ENCODE data around the gene TSPAN33.

DNA sequence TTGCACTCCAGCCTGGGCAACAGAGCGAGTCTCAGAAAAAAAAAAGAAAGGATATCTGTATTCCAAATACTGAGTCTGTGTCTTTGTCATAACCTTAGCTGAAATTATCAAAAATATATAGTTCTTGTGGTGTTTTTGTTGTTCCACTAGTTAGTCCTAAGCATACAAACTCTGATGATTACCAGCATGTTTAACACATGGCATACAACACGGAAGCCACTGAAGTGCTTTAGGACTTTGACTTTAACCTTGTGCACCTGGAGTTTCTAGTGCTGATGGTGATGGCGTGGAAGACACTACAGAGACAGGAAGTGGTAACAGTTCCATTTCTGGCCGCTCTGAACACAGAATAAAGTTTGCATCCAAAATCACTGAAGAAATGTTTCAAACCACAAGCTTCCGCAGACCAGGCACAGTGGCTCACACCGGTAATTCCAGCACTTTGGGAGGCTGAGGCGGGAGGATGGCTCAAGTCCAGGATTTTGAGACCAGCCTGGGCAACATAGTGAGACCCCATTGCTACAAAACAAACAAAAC lies 40.3 kb upstream of the TNPO3 start:
- PRO-cap: no peak
- RAMPAGE, long total RNA, 5 experiments: no peak in any of the 5 experiments
- RRBS: no CpG with 5 or more reads among the region's 7 CpGs

DNA sequence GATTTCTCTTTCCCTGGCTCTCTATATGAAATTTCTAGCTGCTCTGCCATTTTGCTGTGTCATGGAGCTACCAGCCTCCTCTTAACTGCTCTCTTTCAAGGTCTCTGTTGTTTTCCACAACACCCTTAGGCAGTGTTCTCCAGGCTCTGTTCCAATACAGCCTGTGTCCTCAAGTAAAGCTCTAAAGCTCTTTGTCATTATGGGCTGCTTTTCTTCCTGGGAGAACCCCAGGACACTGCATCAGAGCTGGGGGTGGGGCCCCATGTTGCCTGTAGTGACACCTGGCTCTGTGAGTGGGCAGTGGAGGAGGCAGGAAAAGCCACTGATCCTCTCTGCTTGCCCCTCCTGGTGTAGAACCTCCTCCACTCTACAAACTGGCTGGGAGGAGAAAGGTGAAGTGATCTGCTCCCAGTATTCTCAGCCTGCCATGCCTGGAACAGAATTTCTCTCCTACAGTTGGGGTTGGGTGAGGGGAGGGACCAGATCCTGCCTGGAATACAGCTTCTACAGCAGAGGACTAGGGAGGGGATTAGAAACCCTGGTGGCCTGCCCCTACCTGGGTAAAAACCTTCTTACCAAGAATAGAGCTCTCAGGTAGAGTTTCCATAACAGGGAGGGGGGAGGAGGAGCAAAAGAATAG lies 33.8 kb upstream of the TSPAN33 start:
- PRO-cap: no peak
- RAMPAGE, long total RNA, 5 experiments: no peak in any of the 5 experiments

DNA sequence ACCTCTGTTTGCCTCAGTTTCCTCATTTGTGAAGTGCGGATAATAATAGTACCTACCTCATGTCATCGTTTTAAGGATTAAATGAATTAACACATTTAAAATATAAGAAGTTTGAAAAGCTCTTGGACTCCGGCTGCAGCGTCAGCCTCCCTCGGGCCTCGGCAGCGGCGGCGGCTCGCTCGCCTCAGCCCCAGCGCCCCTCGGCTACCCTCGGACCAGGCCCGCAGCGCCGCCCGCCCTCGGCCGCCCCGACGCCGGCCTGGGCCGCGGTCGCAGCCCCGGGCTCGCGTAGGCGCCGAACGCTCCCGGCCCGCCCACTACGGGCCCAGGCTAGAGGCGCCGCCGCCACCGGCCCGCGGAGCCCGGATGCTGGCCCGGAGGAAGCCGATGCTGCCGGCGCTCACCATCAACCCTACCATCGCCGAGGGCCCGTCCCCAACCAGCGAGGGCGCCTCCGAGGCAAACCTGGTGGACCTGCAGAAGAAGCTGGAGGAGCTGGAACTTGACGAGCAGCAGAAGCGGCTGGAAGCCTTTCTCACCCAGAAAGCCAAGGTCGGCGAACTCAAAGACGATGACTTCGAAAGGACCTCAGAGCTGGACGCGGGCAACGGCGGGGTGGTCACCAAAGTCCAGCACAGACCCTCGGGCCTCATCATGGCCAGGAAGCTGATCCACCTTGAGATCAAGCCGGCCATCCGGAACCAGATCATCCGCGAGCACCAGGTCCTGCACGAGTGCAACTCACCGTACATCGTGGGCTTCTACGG lies 18.2 kb upstream of the TSPAN33 start:
- PRO-cap: no peak
- RAMPAGE, long total RNA, 5 experiments: no peak in any of the 5 experiments
- RRBS: 46% methylated on average over 7 of the region's 71 CpGs

DNA sequence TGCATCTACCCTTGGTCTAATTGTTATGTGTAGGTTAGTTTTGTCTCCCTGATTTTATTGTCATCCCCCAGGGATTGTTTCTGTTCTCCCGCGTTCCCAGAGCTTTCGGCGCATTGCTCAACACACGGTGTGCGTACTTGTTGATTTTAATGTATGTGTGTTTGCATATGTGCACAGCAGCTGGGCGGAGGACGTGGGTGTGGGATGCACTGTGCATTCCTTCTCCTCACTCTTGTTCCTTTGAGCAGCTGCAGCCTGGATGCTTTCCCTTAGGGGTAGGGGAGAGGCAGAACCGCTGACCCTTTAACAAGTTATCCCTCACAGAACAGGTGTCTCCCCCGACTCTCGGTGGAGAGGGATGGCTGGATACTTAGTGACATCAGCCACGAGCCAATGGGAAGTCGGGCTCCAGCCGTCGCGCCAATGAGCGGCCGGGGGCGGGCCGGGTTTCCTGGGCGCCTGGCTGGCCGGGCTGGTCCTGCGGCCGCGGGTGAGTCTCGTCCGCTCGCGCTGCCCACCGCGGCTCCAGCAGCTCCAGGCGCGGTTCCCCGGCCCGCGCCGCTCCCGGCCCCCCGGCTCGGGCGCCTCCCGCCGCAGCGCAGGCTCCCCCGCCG lies at the start of gene TSPAN33:
TSPAN33 (plus strand) TSS at position 452 of the 614 bp plus-strand sequence.
- PRO-cap: unidirectional peak, plus-strand start at position 500 of the sequence
- RAMPAGE, long total RNA, 5 experiments: no peak in any of the 5 experiments
- RRBS: no CpG with 5 or more reads among the region's 46 CpGs

DNA sequence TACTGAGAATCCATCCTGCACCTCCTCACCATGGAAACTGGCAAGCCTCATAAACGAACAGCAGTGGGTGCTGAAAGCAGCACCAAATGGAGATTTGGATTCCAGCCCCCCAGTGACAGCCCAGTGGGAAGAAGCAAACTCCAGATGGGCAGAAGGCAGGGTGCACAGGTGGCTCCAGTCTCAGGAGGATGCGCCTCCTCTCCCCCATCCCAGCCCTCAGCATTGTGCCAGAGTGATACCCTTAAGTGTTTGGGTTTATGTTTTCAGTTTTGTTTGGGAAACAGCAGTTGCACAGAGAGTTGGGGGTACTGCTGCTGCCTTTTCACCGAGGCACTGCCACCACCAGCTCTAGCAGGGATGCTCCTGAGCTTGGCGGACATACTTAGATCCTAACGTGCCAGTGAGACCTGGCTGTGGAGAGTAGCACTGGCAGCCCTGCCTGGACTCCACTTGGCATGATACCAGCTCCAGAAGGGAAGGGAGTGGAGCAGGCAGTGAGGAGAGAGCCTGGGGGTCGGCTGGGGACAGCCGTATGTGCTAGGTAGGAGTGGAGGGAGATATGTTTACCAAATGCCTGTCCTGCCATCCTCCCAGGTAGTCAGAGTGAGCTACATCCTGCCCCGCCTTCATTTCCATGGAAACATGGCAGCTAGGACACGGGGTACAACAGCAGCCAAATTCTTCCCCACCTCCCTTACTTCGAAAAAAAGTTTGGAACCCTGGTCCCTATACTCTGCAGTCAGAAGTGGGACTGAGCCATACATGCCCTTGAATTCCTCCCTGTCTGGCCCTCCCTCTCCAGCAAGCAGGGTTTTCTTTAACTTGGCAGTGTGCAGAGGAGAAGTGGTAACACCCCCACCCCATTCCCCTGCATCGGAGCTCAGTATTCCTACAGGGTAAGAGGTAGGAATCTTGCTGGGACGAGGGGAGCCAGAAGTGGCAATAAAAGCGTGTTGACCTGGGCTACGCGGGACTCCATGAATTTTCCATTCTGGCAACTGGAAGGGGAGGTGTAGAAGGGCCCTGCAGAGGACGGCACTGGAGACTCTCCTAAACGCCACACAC lies 20.2 kb upstream of the SMO start:
- PRO-cap: no peak
- RAMPAGE, long total RNA, 5 experiments: start-site peak on the plus strand in 2 of 5 experiments, centred at positions 33 to 736 of the sequence, 6 to 9 reads per replicate
- RRBS: no CpG with 5 or more reads among the region's 17 CpGs

GRCh38 chr7:129345363-129345948 lies 88.8 kb upstream of the STRIP2 start:
- PRO-cap: no peak
- RAMPAGE, long total RNA, 5 experiments: start-site peak on the plus strand in 1 of 5 experiments, at chr7:129345558-129345711 at its widest, 12 reads per replicate
- RRBS: no CpG with 5 or more reads among the region's 3 CpGs

DNA sequence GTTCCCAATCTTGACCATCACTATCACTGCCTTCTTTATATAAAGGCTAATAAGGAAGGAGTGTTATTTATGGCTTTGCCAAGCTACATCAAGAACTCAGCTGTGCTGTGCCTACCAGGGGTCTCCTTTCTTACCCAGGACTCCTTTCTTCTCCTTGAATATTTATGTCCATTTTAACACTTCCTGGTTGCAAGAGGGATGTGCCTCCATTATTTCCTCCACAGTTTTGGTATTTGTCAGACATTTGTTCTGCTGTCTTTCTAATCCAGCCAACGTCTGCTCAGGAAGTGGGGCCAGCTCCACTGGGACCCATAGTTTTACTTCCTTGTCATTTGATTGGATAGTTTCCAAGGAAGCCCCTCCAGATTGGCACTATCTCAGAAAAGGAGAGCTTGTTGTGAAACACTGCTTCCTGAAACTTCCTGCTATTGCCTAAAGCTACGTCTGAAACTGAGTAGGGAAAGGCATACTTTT lies 6.7 kb upstream of the STRIP2 start:
- PRO-cap: no peak
- RAMPAGE, long total RNA, 5 experiments: start-site peak on the plus strand in 1 of 5 experiments, centred at position 322 of the sequence, 10 reads per replicate
- RRBS: no CpG with 5 or more reads among the region's 2 CpGs

DNA sequence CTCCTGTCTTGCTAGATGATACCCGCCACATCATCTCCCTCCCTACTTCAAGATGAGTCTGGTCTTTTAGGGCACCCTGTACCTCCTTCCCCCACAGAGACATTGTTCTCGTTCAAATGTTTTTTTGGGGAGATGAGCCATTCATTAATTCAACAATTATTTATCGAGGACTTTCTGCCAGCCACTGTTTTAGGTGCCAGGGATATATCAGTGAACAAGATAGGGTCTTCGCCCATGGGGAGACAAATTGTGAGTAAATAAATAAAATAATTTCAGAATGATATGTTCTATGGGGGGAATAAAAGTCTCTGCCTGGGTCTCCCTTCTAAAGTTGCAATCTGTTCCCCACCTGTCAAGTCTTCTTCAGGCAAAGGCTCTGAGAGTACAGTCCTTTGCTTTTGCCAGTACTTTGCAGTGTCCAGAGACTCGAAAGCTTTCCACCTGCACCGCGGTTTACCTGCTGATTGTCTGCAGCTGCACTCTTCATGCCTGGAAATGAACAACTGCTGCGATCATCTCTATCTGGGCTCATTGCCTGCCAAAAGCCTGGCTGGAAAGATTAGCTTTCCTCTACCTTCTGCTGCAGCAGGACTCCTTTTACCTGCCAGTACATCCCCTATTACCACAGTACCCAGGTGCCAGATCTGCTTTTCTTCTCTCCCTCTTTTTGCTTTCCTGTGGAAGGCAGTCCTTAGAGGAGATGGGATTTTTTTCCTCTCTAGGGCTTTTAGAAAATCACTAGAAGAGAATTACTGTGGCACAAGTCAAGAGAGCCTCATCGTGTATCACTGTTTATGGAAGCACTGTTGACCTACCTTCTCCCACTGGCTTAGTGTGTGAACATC lies 2.0 kb downstream of the STRIP2 start:
- PRO-cap: no peak
- RAMPAGE, long total RNA, 5 experiments: no peak in any of the 5 experiments
- RRBS: no CpG with 5 or more reads among the region's 9 CpGs

GRCh38 chr7:129569663-129570155 lies 41.8 kb upstream of the NRF1 start:
- PRO-cap: no peak
- RAMPAGE, long total RNA, 5 experiments: no peak in any of the 5 experiments
- RRBS: no CpG with 5 or more reads among the region's 3 CpGs

DNA sequence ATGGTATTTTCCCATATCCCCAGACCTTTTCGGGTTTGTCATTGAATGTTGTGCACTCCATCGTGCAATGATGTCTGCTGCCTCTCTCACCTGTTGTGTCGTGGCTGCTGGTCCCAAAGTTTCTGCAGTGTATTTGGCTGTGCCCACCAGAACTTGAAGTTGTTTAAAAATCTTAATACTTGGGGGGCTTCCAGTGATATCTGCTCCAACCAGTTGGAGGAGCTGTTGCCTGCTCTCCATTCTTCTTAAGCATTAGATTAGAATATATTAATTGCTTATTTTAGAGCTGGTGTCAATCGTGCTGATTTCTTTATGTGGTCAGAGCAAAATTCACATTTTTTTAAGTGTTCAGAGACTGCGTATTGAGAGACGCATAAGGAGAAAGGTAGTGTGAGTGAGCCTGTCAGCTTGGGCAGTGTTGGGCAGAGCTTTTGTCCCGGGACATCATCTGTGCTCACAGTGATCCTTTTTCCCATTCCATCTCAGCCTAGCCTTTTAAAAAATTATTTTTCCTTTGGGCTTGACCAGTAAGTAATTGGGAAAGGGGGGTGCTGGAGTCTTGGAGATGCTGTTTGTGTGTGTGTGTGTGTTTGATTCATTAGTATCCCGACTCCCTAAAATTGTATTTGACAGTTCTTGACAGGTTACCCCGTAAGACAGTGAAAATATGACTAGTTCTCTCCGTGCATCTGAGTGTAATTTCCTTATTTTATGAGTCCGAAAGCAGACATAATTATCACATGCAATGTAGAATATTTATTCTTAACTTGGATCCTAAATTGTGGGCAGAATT lies 1.4 kb downstream of the NRF1 start:
- PRO-cap: no peak
- RAMPAGE, long total RNA, 5 experiments: no peak in any of the 5 experiments
- RRBS: no CpG with 5 or more reads among the region's 11 CpGs

DNA sequence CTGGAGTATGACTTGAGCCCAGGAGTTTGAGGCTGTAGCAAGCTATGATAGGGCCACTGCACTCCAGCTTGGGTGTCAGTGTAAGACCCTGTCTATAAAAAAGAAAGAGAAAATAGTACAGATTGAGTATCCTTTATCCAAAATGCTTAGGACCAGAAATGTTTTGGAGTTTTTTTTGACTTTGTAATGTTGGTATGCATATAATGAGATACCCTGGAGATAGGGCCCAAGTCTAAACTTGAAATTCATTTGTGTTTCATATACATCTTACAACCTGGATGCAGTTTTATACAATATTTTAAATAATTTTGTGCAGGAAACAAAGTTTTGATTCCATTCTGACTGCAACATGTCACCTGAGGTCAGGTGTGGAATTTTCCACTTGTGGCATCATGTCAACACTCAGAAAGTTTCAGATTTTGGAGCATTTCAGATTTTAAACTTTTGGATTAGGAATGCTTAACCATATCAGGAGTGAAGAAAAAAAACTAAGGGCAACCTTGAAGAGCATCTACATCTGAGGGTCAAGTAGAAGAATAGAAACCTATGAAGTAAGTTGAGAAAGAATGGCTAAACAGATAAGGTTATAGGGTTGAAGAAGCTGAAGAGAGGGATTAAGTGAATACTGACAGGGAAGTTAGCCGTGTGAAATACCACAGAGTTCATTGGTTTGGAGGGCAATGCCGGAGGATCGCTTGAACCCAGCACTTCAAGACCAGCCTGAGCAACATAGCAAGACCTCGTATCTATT lies 7.3 kb downstream of the NRF1 start:
- PRO-cap: no peak
- RAMPAGE, long total RNA, 5 experiments: start-site peak on the plus strand in 1 of 5 experiments, centred at position 367 of the sequence, 13 reads per replicate
- RRBS: no CpG with 5 or more reads among the region's 4 CpGs

DNA sequence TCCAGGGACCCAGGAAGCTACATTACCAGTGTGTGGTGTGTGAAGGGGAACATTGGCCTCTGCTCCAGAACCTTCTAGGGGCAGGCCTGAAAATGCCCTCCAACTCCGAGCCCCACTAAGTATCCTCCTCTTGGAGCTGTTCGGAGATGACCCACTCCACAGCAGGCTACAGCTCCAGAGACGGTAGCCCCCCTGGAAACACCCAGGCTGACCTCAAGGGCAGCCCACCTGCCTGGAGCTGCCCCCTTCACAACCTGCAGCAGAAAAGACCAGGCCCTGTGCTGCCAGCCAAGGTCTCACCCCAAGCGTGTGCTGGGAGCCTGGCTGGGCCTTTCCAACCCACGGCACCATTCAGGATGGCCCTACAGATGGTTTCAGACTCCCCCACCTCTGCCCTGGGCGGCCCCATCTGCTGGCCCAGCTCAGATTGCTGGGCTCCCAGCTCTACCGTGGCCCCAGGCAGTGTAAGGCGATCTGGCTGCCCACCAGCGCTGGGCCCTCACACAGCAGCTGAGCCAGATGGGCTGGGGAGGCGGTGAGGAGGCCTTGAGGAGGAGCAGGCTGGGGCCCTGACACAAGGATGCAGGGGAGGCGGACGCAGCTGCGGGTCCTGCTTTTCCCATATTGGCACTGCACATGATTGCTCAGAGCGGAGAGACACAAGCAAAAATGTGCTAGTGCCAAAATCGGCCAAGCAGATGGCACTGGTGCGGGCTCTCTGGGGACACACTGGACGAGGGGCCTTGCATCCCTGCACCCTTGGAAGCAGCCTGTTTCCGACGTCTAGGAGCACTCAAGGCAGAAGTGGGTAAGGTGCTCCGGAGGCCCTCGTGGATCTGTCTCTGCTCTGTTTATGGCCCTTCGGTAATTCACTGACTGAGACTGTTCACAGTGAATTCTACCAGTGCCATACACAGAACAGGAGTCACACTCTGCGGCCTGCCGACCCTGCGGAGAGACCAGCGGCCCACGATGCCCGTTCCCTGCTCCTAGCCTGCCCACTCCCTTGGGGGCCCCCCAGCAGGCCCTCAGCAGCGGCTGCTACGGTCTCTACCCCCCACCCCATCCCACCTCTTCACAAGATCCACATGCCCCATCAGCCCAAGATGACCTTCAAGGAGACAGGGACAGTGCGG lies 162.9 kb downstream of the NRF1 start:
- PRO-cap: no peak
- RAMPAGE, long total RNA, 5 experiments: no peak in any of the 5 experiments
- RRBS: no CpG with 5 or more reads among the region's 31 CpGs

- PRO-cap: no peak
- RAMPAGE, long total RNA, 5 experiments: no peak in any of the 5 experiments
- RRBS: 2% methylated on average over 45 of the region's 81 CpGs
Measured at GRCh38 chr7:129781278-129782375, 170.1 kb downstream of the NRF1 start.

DNA sequence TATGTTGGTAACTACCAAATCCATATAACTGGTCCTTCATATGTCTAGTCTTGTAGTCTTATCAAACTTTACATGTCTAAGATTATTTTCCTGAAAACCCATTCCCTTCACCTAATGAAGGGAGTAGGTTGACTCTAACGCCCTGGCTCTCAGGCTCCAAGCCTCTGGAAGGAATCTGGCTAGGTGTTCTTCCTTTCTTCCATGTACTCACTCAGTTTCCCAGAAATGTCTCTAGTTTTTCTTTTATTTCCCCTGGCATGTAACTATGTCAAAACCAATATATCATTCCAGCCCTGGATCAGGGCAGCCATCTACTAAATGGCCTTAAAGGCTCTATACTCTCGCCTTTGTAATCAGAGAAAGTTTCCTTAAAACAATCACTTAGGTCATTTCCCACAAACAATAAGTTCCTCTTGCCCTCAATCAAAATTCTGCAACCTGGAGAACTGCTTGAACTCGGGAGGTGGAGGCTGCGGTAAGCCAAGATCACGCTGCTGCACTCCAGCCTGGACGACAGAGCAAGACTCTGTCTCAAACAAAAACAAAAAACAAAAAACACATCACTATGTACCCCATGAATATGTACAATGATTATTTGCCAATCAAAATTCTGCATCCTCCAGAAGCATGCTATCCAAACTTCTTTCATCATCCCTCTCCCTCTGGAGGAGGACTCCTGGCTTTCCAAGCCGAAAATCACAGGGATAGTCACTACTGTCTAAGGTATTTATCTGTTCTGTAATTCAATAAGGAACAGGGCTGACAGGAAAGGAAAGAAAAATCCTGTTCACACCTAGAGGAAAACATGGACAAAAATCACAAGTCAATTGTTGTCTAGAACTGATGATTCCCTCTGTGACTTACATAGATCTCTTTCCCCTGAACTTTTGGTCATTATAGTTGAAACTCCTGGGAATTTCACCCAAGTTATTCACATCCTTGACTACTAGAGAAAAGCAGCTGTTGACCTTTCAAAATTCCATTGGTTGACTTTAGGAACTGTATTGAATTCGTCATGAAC lies 104.8 kb downstream of the UBE2H start:
- PRO-cap: no peak
- RAMPAGE, long total RNA, 5 experiments: start-site peak on the minus strand in 3 of 5 experiments, centred at positions 477 to 768 of the sequence, 5 to 24 reads per replicate
- RRBS: no CpG with 5 or more reads among the region's 8 CpGs

DNA sequence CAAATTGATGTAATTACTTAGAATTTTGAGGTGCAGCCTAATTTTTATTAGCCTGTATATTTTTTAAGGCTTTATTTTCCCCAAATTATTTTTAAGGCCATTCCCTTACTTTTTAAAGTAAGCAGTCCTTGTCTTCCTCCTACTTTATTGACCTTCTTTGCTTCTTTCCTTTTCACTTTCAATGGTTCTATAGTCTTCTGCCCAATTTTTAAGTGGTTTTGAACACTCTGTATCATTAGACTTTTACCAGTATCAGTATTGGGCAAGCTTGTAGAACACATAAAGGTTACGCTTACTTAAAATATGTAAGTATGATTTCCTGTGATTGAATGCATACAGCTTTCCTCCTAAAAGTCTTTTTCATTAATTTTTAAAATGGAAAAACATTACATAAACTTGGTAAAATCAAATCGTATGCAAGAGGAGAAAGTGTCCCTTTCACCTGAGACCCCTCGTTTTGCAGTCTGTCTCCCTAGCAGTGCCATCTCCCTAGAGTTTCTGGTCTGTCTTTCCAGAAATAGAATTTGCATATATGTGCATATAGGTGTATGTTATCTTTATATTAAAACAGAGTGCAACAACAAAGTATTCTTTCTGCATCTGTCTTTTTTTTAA lies 15.8 kb downstream of the KLHDC10 start:
- PRO-cap: no peak
- RAMPAGE, long total RNA, 5 experiments: no peak in any of the 5 experiments
- RRBS: no CpG with 5 or more reads among the region's 3 CpGs

- PRO-cap: no peak
- RAMPAGE, long total RNA, 5 experiments: no peak in any of the 5 experiments
- RRBS: no CpG with 5 or more reads among the region's 8 CpGs
Measured at GRCh38 chr7:130363294-130363862, 16.9 kb upstream of the CPA1 start.

- PRO-cap: no peak
- RAMPAGE, long total RNA, 5 experiments: no peak in any of the 5 experiments
- RRBS: no CpG with 5 or more reads among the region's 2 CpGs
Measured at GRCh38 chr7:130421519-130422041, 19.2 kb downstream of the CEP41 start.

GRCh38 chr7:130488829-130489705 lies 2.8 kb upstream of the MEST start:
- PRO-cap: no peak
- RAMPAGE, long total RNA, 5 experiments: no peak in any of the 5 experiments
- RRBS: no CpG with 5 or more reads among the region's 9 CpGs

DNA sequence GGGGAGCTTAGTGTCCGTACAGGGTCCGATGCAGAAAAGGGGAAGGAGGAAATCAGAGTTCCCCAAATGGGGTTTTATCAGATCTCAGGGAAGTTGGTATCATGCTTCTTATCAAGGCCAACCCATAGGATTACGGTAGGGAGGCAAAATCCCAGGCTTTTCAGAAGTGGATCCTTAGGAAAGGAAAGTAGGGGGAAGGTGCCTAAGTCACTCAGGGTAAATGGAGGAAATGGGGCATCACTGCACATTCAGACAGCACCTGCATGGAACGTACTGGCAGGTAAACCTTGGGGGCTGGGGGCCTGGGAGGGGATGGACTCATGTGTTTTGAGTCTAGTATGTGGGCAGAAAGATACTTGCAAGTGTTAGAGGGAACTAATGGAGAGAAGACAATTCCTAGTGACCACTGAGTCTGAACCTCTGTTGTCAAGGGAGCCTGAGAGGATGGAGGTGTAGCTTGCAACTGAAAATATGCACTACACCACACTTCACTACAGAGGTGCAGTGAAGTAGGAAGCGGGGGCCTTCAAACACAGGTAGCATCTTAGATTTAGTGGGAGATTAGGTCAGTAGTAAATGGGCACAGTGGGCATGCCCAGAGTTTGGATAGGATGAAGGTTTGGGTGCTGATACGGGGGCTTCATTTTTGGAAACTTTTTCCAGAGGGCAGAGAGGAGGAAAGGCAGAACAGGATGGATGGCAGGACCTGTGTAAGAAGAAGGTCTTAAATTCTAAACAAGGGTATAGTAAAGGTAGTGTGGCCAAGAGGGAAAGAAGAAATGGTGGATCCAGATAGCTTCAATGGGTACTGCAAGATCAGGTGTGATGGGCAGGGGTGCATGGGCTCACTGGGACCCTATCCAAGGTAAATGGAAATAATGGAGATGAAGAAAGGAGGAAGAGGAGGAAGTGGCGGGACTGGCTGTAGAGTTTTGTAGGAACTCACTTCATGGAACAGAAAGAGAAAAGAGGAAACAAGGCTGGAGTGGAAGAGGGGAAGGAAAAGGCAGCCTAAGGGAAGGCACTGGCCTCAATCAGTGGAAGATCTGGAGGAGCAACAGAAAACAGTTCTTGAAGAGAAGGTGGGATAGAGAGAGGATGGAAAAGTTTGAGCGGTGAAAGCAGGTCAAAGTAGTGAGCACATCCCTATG lies 46.9 kb downstream of the MEST start:
- PRO-cap: no peak
- RAMPAGE, long total RNA, 5 experiments: start-site peak on the plus strand in 1 of 5 experiments, centred at position 780 of the sequence, 10 to 19 reads per replicate
- RRBS: no CpG with 5 or more reads among the region's 8 CpGs

DNA sequence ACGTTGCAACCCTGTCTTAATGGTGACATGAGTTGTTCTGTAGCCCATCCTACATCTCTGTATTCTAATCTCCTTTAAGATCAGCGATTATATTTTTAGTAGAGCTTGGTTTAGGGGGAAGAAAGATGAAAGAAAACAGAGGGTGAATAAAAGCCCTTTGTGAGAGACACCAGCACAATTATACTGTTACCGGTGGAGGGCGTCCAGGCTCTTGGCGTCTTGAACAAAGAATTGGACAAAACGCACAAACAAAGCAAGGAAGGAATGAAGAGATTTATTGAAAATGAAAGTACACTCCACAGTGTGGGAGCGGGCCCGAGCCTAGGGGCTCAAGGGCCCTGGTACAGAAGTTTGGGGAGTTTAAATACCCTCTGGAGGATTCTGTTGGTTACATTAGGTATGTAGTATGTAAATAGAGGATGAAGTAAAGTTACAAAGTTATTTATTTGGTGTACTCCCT lies 60.3 kb upstream of the KLF14 start:
- PRO-cap: no peak
- RAMPAGE, long total RNA, 5 experiments: no peak in any of the 5 experiments
- RRBS: no CpG with 5 or more reads among the region's 8 CpGs